ENCODE data around the genes LCE1A, LCE6A, SPRR1B, S100A7, S100A5, SLC27A3 and GATAD2B.

DNA sequence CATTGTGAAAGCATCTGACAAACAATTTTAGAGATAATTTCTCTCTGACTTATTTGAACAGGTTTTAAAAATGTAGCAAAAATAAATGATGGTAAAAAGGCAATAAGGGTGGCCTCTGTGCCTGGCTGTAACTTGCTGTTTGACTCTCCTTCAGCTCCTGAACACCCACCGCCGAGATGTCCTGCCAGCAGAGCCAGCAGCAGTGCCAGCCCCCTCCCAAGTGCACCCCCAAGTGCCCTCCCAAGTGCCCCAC is at the start of gene LCE1A:
LCE1A (plus strand) TSS at position 177 of the 253 bp plus-strand sequence.
- PRO-cap, result no peak

DNA sequence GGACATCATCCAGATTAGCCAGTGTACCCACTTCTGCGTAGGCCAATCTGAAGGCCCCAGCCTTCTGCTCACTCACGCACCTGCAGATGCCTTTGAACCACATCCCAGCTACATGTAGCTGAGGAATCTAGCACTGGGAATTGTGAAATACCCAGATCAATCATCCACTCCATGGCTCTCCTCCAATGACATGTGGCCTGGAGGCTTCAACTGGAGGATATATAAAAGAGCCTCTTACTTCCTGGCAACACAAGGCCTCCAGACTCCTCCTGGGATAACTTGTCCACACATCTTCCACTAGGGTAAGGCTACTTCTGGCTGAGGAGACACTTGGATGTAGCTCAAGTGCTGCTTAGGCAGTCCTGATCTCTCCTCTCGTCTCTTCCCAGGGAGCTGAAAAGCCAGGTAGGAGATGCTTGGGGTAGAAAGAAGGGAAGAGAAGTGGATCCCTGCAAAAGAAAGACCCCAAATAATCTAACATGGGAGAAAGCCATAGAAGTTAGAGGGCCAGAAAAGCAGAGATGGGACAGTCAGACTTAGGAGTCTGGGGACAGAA is at the start of gene LCE6A:
LCE6A (plus strand) TSS at position 250 of the 556 bp plus-strand sequence.
- PRO-cap, result no peak

- PRO-cap, result bidirectional peak, plus-strand start at chr1:153031203, minus-strand start at chr1:153030964
Observed at GRCh38 chr1:153031072-153031386, at the start of gene SPRR1B. TSS of gene SPRR1B (plus strand) at chr1:153031203.

DNA sequence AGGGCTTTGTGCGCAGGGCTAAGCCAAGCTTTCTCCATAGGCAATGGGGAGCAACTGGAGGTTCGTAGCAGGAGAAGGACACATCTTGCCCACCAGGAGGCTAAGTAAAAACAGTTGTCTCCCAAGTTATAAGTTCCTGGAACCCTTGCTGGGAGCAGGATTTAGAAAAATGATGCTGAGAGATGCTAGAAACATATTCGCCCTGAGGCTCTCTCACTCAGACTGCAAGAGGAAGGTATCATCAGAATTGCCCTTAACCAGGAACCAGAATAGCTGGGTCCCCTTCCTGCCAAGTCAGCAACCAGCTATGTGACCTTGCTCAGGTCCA is 717 bp upstream of the S100A9 start:
- PRO-cap, result no peak

- PRO-cap, result no peak
Observed at GRCh38 chr1:153460441-153460879, at the start of gene S100A7. TSS of gene S100A7 (minus strand) at chr1:153460651.

DNA sequence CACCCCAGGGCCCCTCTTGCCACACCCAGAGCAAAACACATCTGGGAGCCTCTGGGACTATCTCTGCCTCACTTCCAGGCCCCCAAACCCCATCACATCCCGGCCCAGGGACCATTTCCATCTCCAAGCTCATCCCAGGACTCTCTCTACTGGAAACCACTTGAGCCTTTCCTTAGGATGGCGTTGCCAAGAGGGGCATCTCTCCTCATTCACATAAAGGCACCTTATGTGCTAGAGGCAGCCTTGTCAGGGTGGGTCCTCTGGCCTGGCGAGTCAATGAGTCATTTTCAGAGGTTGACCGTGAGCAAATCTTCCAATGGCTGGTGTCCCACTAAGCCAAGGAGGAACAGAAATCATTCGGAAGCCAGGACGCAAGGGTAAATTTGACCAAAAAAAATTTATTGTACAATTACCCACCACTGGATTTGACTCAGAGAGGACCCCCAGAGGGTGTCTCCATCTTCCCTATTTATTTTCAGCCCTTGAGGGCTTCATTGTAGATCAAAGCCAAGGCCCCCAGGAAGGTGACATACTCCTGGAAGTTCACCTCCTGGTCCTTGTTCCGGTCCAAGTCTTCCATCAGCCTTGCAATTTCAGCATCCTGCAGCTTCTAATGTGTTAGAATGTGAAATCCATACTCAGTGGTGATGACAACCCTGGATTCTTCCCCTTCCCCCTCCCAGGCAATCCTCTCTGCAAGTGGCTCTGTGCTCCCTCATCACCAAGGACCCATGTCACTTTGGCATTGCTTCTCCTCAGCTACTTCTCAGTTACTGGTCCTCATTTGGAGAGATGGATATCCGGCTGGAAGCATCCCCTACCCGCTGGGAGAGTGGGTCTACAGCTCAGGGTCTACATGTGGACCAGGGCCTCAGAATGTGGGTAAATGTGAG is 1.3 kb downstream of the S100A6 start:
- PRO-cap, result no peak

GRCh38 chr1:153540279-153541338 is at the start of gene S100A5:
TSS of gene S100A5 (minus strand) at chr1:153540934.
- PRO-cap, result no peak

DNA sequence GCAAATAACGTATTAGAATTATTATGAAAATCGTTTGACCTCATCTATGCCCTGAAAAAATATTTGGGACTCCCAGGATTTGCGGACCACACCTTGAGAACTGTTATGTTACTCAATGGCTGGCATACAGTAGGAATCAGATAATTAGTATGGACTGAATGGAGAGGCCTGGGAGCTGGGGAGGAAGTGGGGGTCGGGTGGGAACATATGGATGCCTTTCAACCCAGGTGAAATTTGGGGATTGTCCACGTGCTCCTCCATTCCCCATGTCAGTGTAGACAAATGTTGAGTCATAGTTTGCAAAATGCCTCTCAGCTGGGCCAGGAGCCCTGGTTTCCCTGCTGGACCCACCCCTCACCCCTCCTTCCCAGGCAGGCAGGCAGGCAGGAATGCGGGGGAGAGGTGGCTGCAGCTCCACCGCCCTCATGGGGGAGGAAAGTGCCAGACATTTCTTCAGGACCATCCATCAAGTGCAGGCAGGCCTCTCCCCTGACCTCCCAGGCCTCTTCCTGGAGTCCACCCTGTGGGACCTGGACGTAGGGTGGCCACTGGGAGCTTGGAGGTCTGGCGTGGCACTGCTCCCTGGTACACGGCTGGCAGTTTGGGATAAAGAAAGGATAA is 18.6 kb downstream of the NPR1 start:
- PRO-cap, result no peak

DNA sequence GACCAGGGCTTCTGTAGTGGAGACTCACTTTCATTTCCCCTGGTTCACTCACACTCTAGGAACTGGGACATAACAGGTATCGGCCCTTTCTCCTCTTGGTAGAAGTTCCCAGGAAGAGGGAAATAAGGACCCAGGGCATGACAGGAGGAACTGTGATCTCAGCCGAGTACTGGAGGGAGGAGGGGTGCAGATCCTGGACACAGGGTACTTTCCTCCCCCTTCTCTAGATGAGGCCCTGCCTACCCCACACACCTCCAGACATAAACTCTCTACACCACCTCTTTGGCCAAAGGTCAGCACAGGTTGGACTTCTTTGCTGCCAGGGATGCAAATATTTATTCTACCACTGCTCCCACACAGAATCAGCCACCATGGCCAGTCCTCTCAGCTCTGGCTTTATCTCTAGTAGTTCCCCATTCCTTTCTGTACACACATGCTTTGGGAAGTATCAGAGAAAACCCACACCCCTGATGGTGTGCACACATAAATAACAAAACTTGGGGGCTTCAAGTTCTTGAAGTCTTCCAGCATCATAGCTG is 6.9 kb upstream of the SLC27A3 start:
- PRO-cap, result no peak

DNA sequence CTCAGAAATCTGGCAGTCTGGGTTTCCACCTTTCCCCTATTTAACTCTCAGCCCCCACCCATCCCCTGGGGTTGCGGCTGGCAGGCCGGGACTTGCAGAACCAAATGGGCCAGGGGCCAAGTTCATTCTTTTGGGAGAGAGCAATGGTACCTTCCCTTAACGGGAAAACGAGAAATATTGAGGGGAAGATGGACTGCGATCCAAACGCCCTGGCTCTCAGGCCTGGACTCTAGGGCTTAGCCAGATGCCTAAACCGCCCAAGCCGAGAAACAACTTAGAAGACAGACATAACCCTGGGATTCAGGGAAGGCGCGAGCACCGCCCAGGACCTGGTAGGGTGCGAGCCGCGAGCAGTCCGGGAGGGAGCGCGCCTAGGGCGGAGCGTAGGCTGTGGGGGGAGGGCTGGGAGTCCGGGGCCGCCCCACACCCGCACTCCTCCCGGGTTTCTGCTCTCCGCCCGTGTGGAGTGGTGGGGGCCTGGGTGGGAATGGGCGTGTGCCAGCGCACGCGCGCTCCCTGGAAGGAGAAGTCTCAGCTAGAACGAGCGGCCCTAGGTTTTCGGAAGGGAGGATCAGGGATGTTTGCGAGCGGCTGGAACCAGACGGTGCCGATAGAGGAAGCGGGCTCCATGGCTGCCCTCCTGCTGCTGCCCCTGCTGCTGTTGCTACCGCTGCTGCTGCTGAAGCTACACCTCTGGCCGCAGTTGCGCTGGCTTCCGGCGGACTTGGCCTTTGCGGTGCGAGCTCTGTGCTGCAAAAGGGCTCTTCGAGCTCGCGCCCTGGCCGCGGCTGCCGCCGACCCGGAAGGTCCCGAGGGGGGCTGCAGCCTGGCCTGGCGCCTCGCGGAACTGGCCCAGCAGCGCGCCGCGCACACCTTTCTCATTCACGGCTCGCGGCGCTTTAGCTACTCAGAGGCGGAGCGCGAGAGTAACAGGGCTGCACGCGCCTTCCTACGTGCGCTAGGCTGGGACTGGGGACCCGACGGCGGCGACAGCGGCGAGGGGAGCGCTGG is at the start of gene SLC27A3:
SLC27A3 (plus strand) TSS at position 538 of the 1,011 bp plus-strand sequence.
- PRO-cap, result bidirectional peak, plus-strand start at position 517 of the sequence, minus-strand start at position 357 of the sequence; bidirectional peak, plus-strand start at position 910 of the sequence, minus-strand start at position 849 of the sequence

GRCh38 chr1:153803326-153804420 is 28.5 kb downstream of the SLC27A3 start:
- PRO-cap, result no peak

DNA sequence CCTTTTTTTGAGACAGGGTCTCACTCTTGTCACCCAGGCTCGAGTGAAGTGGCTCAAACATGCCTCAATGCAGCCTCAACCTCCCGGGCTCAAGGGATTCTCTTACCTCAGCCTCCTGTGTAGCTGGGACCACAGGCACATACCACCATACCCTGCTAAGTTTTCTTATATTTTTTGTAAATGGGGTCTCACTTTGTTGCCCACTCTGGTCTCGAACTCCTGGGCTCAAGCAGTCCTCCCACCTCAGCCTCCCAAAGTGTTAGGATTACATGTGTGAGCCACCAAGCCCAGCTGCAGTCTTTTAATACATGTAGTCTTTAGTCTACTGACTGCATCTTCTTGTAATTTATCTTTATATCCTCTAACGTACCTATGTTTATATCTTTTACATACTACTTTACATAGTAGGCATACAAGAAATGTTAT is 20.3 kb downstream of the GATAD2B start:
- PRO-cap, result no peak

- PRO-cap, result no peak
Observed at GRCh38 chr1:153920415-153921119, 2.2 kb downstream of the GATAD2B start.

DNA sequence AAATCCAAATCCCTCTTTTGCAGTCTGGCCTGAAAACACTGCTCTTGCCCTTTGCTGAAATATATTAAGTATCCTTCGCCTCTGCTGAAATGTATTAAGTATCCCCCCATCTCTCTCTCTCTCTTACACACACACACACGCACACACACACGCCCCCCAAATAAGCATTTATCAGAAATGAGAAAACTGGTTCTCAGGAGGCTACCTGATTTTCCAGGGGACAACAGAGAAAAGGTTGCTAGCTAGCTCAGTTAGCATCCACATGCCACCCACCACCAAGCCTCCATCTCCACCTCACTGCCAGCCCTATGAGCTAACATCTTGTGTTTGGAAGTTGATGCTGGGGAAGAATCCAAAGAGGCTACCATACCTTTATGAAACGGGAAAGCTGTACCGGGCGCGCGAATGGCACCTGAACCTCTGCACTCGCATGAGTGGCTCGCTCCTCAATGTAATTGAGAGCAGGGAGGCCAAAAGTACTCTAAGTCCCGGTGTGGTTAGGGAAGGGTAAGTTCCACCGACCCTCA is 1.2 kb downstream of the GATAD2B start:
- PRO-cap, result no peak

GRCh38 chr1:153921996-153923016 is at the start of gene GATAD2B:
TSS of gene GATAD2B (minus strand) at chr1:153922972.
- PRO-cap, result bidirectional peak, plus-strand start at chr1:153922314, minus-strand start at chr1:153922235; bidirectional peak, plus-strand start at chr1:153923169, minus-strand start at chr1:153922972

GRCh38 chr1:154164853-154165752 is 26.8 kb downstream of the TPM3 start:
- PRO-cap, result no peak

DNA sequence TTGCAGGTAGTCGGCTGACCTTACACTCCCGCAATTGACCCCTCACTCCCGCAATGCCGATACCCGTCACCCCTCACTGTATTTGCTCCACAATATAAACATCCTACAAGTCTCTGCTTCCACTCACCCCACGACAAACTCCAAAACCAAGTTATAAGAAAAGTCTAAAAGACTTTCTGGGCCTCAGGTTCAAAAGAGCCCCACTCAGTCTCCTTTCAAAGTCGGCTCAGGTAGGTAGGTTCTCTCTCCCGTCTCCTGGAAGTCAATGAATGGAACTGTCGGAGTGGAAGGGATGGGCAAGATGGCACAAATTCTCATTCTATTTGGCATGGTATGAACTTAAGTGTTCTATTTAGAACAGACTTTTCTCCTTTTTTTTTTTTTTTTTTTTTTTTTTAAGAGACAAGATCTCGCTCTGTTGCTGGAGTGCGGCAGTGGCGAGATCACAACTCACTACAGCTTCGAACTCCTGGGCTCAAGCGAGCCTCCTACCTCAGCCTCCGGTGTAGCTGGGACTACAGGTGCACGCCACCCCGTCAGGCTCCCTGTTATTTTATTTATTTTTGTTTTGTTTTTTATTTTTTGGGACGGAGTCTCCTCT is 8.3 kb downstream of the TPM3 start:
- PRO-cap, result no peak

- PRO-cap, result no peak
Observed at GRCh38 chr1:154193808-154194186, 1.9 kb upstream of the TPM3 start.

- PRO-cap, result no peak
Observed at GRCh38 chr1:154198964-154199509, 7.1 kb downstream of the CFAP141 start.

GRCh38 chr1:154219060-154219469 is 1.3 kb downstream of the C1orf43 start:
- PRO-cap, result no peak